HT-29 (cell line): ENCODE measurements around a stretch of chr3.

DNA sequence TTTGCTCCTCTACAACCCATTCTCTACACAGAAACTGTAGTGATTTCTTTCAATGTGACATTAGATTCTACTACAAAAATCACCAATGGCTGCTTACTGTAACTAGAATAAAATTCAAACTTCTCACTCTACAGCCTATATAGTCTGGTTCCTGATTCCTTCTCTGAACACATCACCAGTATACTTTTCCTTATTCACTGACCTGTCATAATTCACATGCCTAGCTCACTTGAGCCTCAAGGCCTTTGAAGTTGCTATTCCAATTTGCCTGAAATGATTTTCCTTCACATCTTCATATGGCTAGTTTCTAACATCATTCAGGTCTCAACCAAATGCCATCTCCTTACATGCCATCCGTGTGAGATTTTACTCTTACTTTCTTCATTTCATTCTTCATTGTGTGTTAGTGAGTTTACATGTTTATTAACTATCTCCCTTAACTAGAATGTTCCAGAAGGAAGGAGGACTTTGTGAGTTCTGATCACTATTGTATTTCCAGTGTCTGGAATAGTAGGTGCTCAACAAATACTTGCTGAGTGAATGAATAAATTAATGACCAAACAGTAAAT lies 264.9 kb downstream of the TIGIT start:
- RAMPAGE, long total RNA: no peak

DNA sequence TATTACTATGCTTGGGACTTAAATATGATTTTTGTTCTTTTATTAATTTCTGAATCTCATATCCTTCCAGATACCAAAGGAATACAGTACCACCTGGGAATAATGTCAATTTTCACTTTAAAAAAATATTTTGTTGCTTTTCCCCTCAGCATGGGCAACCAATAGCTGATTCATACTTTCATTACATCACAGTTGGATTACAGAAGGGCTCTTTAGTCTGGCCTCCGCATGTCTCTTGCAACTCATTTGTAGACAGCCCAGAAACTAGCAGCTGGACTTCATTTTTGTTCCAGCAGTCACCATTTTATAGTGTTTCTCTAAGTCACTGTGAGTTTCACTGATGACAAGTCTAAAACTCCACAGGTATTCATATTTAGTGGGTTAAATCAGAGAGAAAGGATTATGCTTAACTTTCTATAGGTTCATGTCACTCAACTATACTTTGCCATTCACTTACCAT lies 390.2 kb downstream of the ZBTB20 start:
- RAMPAGE, long total RNA: no peak

GRCh38 chr3:114872458-114873091 lies 274.5 kb downstream of the ZBTB20 start:
- RAMPAGE, long total RNA: no peak

DNA sequence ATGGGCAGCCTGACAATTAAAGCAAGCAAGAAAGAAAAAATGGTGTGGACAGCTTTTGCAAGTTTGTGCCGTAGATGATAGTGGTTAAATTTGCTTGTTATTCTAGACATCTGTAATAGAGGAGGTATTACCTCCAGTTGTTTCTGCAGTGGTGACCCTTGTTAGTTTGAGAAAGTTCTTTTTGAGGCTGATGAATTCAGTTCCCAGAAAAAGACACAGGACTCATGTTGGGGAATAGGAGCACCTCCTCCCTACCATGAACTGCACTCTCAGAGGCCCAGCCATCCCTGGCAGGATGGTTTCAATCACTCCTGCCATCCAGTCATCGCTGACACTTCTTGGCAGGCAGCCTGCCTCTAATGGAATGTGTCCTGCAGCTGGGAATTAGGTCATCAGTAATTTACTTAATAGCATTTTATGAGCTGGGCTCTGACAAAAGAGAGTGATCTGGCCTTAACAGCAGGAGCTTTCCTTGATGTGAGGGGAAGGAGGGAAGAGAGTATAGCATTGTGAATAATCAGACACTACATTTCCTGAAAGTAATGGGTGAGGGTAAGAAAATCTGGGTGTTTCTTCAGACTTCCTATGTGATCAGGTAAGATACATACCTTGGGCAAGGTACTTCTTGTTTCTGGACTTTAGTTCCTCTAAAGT lies 104.9 kb upstream of the GAP43 start:
- RAMPAGE, long total RNA: no peak

GRCh38 chr3:118810594-118811047 lies 224.0 kb downstream of the IGSF11 start:
- RAMPAGE, long total RNA: no peak

DNA sequence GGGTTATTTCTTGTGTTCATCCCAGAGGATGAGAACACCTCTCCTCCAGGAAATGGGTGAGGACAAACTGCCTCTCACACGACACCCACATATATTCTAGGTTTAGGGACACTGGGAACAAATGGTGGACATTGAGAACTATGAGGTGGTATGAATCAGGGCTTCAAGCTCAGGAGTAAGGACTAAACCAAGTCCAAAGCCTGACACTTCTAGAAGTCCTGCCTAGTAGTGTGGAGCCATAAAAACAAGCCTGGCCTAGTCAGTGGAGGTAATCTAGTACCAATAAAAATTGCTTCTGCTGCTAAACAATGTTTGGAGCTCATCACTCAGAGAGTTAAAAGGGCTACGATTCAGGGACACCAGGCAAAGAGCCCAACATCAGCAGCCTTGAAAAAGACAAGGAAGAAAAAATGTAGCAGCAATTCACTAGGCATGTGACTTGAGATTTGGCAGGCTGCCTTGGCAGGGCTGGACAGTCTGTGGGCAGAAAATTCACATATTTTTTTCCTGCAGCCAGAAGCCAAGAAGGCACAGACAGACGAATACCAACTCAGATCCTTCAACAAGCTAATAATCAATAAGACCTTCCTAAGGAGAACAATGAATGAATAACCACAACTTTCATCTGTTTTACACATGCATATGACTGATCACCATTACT lies 47.3 kb downstream of the IGSF11 start:
- RAMPAGE, long total RNA: no peak

DNA sequence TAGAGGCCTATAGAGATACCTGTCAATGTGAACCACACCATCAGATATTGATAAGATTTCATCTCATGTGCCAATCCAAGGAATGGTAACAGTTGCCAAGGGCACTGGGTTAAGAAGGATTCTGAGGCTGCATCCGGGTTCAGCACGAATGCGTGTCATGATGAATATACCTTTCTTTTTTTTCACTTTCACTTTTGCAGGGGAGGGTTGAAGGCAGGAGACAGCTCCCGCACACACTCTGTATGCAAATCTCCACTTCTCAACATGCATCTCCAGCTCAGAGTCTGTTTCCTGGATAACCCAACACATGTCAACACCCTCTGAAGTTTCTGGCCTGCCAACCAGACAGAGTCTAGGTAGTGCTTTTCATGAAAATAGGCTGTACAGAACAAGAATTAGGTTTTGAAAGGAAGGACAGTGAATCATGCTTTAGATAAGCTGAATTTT lies 21.6 kb downstream of the B4GALT4 start:
- RAMPAGE, long total RNA: no peak

DNA sequence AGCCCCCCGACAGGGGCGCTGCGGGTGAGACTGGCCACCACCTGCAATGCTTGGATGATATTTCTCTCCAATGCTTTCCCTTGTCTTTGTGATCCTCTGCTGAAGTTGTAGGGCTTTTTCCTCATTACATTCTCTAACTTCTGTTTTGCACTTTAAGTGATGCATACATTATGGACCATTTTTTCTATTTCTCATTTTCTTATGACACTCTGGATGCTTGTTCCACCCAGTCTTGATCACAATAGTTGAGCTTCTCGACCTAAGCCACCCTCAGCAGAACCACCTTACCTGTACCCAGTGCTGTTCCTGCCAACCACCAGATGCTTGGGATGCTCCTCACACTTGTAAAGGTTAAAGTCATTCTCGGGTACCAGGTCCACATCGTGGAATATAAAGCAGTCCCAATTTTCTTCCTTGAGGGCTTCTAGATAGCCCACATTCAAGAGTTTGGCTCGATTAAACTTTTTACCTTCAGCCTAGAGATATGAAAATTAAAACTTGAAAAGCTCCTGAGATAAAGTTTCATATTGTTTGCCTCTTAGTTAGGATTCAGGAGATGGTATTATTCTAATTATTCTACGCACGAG lies 16.8 kb downstream of the B4GALT4 start:
- RAMPAGE, long total RNA: no peak

- RAMPAGE, long total RNA: no peak
These were observed 688 bp upstream of the B4GALT4 start for GRCh38 chr3:119241309-119241823.

DNA sequence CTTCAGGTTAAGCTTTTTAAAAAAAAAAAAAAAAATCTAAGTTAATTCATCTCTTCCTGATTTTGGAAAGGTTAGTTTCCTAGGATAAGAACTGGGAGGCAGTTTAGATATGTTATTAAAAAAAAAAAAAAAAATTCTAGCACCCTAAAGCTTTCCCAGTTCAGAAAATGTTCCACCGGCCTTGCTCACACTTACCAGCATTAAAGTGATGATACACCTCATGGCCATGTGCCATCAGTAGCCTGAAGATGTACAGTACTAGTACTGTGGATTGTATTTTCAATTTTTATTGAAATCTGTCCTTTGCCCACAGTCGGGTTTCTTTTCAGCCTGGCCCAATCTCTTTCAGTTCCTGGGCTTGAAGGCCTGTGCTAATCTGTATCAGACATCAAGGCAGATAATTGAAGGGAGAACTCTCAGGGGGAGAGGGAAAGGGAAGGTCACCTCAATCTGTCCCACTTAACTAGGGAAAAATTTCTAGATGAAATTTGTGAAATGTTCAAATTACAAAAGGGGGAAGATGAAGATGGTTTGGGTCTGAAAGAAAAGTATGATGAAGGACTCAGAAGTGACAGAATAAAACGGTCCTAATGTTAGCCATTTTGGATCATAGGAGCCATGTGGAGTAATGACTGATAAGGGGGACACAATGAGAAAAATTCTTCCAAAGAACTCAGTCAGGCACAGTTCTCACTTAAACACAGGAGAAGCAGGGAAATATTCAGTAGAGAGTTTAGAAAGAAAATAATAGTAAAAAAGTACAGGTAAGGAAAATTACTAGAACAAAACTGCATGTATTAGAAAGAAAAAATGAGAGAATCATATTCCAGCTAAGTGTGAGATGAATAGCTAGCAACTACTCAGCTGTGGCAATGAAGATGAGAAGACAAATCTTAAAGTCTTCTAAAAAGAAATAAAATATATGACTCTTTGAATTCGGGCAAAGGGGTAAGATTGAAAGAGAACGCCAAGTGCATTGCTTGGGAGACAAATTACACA lies 27.6 kb downstream of the TMEM39A start:
- RAMPAGE, long total RNA: no peak

GRCh38 chr3:119646919-119647591 lies 13.3 kb downstream of the POPDC2 start:
- RAMPAGE, long total RNA: no peak

DNA sequence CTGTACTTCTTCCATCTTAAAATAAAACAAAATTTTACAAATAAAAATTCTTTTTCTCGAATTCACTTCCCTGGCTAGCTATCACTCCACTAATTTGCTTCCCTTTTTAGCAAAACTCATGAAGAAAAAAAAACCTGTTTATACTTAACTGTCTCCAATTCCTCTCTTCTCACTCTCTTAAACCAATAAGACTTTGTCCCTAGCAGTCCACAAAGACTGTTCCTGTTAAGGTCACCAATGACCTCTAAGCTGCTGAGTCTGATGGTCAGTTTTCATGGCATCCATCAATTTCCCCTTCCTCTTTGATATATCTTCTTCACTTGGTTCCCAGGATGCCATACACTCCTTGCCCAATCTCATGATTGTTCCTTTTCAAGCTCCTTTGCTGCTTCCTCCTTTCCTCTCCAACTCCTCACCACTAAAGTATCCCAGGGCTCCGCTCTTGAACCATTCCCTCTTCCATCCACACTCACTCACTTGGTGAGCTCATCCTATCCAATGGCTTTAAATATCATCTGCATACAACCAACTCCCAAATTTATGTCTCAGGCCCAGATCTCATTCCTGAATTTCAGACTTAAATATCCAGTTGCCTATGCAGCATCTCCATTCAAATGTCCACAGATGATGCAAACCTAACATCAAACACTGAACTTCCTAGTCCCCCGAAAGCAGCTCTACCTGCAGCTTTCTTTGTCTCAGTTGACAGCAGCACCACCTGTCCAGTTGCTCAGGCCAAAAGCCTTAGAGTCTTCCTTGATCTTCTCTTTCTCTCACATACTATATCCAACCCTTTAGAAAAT lies 10.0 kb downstream of the POPDC2 start:
- RAMPAGE, long total RNA: no peak

- RAMPAGE, long total RNA: no peak
These were observed 8.4 kb upstream of the GSK3B start for GRCh38 chr3:120102434-120103264.

- RAMPAGE, long total RNA: no peak
These were observed 32.2 kb downstream of the FSTL1 start for GRCh38 chr3:120418254-120419418.

DNA sequence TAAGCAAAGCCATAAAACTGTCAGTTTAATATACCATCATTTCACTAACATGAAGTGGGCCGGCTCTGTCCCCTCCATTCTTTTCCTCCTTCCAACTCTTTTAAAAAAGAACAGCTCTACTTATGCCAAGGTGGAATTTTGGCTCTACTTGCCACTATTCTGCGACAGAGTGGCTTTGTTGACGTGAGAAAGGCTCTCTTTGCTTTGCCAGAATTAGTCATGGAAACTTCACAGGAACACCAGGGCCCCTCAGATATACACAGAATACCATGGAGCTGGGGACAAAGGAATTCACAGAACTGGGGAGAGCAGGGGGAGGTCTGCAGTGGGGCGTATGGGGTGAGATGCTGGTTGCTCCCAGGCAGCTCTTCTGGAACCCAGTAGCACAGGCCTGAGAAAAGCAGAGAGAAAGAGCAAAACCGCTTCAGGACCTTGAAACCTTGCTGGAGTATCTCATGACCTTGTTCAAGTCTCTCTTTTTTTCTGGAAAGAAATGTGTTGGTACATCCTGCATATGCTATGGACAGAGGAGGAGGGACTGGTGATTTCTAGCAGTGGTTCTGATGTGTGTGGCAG lies 29.5 kb downstream of the FSTL1 start:
- RAMPAGE, long total RNA: no peak

DNA sequence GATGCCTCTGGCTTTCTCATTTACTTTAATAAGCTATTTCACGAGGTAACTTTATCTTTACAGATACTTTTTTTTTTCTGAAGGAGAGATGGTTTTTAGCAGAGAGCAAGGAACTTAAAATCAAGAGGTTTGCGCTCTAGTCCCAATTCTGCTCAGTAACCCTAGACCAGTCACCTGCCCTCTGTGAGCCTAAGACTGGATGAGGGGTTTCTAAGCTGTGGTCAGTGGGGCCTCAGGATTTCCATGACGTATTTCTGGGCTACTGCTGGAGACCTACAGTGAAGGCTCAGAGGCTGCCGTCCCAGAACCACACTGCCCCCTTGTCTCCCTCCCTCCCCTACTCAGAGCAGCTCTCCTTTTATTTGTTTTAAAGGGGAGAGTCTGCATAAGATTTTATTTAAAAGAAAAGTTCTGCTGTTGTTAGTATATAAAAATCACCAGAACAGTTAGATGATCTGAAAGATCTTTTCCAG lies 28.8 kb upstream of the NDUFB4 start:
- RAMPAGE, long total RNA: no peak

- RAMPAGE, long total RNA: no peak
These were observed 35.3 kb downstream of the HGD start for GRCh38 chr3:120646563-120647331.

DNA sequence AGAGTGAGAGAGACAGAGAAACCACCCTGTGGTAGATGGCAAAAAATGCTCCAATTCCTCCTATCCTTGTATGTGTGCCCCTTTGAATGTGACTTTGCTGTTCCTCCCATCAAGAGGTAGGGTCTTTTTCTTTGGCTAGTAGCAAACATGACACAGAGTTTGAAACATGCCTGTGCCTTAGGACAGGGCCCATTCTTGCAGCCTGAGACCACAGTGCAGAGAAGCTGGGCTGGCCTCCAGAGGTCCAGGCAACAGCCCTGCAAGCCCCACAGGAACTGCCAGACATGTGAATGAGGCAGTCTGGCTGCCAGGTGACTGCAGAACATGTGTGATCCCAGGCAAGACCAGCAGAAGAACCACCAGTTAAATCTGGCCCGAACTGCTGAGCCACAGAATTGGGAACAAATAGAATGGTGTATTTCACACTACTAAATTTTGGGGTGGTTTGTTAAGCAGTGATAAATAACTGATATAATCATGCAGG lies 1.2 kb upstream of the HGD start:
- RAMPAGE, long total RNA: no peak

- RAMPAGE, long total RNA: no peak
These were observed 7.3 kb upstream of the HGD start for GRCh38 chr3:120689270-120689814.

DNA sequence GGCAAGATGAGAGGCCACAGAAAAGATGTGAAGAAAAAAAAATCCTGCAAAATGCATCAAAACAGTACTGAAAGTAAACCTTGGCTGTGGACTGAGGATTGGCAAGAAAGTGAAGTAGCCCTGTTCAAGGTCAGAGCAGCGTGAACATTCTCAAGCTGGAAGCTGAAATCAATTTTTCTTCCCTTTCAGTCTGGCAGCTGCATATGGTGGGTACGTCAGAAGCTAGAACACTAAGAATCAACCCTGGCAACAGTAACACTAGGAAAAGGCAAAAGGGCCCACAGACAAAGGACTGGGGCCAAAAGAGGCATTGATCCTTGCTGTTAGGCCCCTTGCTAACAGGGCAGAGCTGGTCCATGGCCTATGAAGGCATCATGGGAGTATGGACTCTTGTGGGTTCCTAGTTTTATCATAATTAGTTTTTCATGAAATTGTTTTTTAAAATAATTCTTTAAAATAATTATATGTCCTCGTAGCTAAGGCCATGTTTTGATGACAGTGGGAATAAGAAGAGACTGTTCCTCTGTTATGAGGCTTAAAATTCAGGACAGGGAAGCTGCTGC lies 74.4 kb downstream of the GTF2E1 start:
- RAMPAGE, long total RNA: no peak